Colonic mucosa (tissue), 1 donor: ENCODE measurements around a stretch of chr15.

GRCh38 chr15:84826384-84827060 lies 9.4 kb downstream of the ALPK3 start:
- PRO-cap = no peak

DNA sequence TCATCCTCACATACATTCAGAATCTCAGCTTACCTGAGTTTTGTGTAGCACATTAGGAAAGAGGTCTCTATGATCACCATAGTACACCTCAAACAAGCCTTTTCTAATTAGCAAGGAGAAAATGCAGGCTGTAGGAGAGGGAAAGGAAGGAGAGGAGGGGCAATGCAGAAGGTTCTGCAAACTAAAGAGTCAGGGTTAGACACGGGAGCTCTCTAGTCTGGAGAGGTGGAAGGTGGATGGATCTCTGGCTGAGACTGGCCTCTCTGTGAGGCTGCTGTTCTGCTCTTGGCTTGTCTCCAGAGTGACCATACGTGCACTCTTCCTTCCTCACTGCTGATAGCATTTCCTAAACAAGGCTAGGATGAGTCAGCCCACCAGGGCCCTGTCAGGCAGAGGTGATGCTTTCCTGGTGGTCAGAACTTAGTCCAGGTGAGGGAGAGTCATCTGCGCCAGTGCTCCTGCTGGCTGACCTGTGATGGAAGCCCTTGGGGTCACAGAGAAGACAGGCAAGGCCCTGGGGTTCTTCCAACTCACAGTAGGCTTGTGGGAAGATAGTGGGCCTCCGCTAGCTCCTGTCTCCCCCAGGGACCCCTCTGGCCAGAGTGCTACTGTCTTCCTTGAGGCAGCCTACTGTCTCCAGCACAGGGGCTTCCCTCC lies 16.2 kb downstream of the ALPK3 start:
- PRO-cap = no peak

GRCh38 chr15:84844881-84845525 lies 27.8 kb downstream of the ALPK3 start:
- PRO-cap = no peak

- PRO-cap = no peak
Observed at GRCh38 chr15:84929883-84930515, 45.5 kb downstream of the SLC28A1 start.

DNA sequence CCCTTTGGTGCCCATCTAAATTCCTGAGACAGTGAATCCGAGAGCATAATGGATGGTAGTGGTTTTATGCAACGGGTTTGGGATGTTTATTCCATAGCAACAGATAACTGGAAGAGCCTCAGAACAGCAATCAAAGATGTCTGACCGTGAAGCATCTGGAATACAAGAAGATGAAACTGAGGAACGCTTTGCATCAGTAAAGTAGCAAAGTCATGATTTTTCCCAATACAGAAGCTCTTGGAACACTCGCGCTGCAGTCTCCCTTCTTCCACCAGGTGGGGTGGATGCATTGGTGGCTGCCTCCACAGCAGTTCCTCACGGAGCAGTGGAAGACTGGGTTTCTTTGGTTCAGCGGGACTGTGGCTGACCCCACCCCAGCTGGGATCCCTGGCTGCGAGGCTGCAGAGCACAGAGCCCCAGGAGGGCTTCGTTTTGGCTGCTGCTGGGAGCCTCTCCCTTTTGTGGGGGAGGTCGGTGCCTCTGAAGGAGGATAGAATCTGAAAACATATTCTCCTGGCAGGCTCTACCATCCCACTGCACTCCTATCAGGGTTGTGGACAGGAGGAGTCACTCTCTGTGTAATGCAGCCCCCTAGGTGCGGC lies 26.3 kb upstream of the PDE8A start:
- PRO-cap = no peak

- PRO-cap = no peak
Observed at GRCh38 chr15:85012459-85013273, 31.0 kb downstream of the PDE8A start.

DNA sequence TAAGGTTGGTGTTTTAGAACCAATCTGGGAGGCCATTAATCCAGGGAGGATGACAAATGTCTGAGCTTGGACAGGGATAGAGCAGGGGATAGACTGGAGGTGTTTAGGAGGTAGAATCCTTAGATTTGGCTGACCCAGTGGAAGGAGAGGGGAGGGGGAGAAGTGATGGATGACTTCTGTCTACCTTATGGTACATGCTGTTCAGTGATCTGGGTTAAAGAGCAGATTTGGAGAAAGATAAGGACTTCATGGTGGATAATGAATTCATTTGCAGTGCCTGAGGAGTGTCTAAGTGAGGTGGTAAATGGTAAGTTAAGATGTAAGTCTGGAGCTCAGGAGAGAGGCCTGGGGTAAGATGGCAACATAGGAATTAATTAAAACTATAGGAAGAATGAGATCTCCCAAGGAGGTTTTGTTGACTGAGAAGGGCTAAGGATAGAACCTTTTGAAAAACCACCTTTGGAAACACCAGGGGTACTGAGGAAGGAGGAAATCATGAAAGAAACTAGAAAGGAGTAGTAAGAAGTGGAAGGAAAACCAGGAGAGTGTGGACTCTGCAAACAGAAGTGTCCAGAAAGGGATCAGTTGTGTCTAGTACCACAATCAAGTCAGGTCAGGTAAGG lies 125.9 kb downstream of the PDE8A start:
- PRO-cap = no peak

DNA sequence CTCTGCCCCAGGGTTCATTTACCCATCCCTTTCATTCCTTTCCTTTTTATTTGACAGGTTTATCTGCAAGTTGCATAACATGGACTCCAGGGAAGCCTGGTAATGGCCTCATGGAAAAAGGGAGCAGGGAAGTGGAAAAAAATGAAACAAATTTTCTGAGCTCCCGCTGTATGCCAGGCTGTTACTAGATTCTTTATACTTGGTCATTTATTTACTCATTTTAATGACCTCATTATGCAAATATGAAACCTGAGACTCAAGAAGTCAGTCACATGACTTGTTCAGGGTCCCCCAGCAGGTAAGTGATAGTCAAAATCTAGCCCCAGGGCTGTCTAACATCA lies 32.8 kb upstream of the AKAP13 start:
- PRO-cap = no peak

DNA sequence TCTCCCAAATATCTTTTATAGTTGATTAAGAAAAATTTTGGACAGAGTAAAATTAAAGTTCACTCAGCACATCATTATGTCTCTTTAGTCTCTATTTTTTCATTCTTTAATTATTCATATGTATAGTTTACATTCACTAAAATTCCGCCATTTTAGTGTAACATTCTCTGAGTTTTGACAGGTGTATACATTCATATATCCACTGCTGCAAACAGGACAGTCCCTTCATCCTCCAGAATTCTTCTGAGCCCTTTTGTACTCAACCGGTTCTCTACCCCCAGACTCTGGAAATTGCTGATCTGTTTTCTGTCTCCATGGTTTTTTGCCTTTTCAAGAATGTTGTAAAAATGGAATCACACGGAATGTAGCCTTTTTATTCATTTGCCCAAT lies 4.9 kb downstream of the AKAP13 start:
- PRO-cap = no peak

DNA sequence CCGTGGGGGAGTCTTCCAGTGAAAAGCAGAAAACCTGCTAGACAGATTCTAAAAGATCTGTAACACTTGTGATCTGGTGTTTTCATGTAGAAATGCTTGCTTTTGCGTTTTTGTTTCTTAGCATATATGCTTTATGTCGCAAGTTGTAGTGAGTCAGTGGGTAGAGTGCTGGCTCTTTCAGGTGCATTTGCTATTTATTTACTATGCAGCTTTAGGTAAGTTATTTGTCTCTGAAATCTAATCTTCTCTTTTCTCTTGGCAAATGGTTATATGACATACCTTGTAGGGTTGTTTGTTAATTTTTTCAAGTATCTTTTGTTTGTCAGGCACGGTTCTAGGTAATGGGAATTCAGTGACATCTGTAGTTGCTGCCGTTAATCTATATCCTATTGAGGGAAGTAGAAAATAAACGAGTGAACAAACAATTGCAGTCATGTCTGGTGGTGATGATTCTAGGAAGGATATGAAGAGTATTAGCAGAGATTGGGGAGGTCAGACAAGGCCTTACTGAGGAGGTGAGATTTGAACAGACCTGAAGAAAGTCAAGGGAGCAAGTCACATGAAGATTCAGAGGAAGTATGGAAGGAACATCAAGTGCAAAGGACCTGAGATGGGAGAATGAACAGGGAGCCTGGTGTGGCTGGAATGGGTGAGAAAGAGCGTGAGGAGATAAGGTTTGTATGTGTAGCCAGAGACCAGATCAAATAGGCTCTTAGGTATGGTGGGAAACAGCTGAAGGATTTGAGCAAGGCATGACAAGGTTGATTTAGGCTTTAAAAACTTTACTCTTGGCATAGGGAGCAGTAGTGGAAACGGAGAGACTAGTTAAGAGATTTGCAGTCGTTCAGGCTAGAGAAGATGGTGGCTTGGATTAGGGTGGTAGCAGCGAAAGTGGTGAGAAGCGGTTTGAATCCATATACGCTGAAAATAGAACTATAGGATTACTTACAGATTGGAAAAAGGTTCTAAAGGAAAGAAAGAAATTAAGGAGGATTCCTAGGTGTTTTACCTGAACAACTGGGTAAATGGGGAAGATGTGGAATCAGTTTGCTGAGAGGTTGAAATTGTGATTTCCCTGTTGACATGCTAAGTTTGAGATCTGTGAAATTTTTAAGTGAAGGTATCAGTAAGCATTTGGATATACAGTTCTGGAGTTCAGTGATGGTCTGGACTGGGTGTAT lies 9.8 kb downstream of the AKAP13 start:
- PRO-cap = no peak

GRCh38 chr15:85412667-85413454 lies 32.5 kb downstream of the AKAP13 start:
- PRO-cap = no peak

GRCh38 chr15:85443546-85444376 lies 63.4 kb downstream of the AKAP13 start:
- PRO-cap = no peak

DNA sequence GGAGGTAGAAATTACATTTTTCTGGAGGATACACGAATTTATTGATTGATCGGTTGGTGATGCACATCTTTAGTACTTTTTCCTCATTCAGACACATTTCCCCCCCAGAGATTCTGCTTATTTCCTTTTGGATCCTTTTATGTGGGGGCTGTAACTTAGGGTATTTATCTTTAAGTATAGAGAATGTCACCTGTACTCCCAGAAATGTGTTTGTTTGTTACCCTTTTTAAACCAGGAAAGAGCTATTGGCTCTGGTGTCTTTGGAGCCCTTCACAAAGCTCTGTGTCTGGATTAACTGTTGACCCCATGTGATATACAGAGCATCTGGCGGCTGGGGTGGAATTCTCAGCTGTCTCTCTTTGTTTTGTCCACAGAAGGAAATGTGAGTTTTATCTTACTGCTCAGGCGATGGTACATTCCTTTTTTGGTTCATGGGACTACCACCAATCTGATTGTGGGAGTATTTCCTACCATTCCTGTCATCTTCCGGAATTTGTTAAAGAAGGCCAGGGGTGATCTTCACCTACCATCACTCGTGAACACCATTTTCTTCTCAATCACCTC lies 120.3 kb downstream of the AKAP13 start:
- PRO-cap = no peak

- PRO-cap = bidirectional peak, plus-strand start at chr15:85543876, minus-strand start at chr15:85543841; bidirectional peak, plus-strand start at chr15:85544126, minus-strand start at chr15:85543949
Observed at GRCh38 chr15:85543541-85544437, 163.4 kb downstream of the AKAP13 start.

- PRO-cap = no peak
Observed at GRCh38 chr15:85584918-85585348, 204.5 kb downstream of the AKAP13 start.

DNA sequence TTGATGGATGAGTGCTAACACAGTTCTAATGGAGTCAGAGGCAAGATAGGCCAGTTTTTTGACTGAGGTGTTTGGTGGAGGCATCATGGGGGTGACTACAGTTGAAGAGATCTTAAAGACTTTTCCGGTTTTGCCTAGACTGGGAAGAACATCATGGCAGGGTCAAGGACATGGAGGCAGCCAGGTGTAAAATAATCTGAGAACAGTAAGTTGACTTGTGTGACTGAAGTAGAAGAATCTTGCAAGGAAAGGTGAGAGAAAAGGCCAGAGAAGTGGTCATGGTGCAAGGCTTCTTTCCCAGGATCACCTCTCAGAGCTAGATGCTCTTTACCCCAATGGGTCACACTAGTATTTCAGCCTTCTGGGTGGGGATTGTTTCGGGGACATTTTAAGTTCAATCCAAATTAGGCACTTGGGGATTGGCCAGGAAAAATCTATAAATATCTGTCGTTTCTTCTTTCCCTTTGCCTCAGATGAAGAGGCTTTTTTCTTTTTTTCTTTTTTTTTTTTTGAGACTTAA lies 188.1 kb downstream of the KLHL25 start:
- PRO-cap = no peak

DNA sequence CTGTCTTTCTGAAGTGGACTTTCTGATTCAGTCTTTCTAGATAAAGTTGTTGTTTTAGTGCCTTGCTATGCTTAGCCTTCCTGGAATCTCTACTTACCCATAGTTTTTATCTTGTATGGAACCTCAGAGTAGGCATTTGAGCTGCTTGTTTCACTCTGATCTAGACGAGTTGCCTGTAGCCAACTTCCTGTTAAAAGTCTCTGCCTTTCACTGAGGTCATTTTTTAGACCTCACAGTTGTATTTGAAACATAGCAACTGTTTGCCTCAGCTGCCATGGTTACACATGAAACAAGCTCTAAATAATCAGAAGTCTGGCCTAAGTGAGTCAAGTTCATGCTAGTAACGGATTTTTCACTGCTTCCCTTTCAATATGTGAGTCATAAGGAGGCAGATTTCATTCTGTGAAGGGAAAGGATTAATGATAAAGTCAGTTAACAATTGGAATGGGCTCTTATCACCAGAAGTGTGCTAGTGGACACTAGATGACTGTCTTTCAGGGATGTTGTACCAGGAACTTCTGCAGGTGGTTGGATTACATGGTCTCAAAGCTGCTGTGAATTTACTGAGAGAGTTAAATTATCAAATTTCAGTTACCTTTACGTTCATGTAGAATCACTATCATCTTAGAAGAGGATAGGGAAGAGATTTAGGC lies 126.7 kb downstream of the KLHL25 start:
- PRO-cap = bidirectional peak, plus-strand start at position 462 of the sequence, minus-strand start at position 162 of the sequence

GRCh38 chr15:85687049-85687491 lies 107.7 kb downstream of the KLHL25 start:
- PRO-cap = no peak

GRCh38 chr15:85717700-85718366 lies 76.9 kb downstream of the KLHL25 start:
- PRO-cap = no peak

DNA sequence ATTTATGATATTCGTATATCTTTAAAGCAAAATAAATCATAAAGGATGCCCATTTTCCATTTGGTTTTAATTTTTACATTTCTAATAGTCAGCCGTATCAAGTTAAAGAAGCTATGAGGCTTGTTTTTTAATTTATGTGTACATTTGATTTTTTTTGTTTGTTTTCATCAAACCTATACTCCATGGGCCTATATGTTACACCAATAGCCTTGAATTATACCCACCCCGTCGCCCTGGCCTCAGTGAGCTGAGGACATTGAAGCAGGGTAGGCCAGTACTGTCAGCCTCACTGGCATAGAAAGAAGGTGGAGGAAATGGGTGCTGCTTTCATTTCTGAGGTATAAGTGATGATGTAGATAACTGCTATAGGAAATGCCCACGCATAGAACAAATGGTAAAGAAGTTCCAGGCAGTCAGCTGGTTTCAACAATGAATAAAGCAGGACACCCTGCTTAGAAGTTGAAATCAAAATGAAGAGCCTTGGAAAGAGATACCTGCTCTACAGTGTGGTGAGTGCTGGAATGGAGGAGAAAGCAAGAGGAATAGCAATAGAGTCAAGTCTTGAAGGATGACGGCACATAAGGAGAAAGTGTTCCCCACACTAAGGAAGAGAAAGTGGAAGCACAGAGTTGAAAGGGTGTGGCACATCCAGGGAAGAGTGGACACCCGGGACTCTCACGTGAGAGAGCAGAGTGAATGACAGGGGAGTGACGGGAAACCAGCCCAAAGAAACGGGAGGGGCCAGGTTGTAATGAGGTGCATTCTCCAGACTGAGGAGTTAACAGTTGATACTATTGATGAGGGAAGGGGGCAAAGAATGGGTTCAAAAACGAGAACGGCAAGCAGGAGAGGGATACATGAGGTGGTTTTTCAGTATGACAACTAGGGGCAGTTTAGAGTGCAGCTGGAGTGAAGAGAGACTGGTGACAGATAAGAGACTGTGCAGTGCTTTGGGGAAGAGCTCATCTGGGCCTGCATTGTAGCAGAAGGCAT lies 70.6 kb downstream of the KLHL25 start:
- PRO-cap = no peak